A375 (cell line): ENCODE results near the gene RNF38.

- RAMPAGE, long total RNA = no peak
Observed at GRCh38 chr9:36166494-36167047, 2.6 kb upstream of the CCIN start.

DNA sequence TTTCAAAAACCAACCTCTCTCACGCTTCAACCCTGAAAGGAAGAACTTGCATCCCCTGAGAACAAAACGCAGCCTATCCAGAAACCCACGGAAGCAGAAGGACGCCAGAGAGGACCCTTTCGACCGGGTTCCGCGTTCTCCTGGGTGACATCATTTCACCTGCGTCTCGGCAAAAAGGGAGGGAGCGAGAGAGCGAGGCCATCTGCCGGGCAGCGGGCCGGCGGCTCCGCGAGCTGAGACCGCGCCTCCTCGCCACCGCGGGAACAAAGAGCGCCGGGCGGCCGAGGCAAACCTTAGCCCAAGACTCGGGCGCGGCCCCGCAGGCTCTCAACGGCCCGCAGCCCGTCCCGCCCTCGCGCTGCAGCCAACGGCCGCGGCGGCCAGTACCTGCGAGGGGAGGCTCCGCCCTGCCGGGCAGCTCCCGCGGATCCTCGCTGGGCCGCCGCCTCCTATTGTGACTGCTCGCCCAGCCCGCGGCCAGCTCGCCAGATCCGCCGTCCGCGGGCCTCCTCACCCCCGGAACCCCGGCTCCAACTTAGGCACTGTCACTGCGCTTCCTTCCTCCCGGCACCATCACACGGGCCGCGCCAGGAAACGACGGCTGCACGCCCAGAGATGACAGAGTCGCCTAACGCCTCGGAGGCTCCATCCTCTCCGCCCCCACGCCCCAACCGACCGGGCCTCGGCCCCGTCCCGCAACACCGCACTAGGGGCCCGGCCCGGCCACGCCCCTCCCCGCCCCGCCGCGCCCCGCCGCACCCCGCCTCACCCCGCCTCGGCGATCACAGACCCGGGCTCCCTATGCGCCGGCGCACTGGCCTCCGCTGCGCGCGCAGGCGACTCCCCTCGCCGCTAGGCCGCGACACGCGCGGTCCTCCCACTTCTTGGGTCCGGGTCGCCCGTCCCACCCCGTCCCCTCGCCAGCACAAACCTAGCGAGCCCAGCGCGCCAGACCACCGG is at the start of gene RNF38:
TSS of gene RNF38 (minus strand) at position 103 of the 960 bp plus-strand sequence.
- RAMPAGE, long total RNA = no peak

DNA sequence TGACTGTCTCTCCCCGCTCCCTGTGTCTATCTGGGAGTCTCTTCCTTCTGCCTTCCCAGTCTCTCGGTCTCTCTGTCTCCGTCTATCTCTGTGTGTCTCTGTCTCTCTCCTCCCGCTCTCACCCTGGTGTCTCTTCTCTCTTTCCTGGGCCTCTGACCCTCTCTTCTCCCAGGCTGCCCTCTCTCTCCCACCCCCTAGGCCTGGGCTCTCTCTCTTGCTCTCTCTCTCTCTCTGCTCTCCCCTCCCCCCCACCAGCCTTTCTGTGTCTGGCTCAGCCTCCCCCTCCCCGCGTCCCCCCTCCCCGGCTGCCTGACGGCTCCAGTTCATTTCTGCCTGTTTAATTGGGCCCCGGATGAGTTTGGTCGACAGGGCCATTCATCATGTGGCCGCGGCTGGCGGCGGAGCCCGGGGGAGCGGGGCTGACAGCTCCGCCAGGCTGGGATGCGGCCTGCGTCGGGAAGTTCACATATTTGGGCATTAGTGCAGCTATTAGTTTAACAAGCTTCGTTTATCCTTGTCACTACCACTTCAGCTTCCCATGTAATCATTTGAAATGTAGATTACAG is 215.2 kb downstream of the PAX5 start:
- RAMPAGE, long total RNA = no peak

DNA sequence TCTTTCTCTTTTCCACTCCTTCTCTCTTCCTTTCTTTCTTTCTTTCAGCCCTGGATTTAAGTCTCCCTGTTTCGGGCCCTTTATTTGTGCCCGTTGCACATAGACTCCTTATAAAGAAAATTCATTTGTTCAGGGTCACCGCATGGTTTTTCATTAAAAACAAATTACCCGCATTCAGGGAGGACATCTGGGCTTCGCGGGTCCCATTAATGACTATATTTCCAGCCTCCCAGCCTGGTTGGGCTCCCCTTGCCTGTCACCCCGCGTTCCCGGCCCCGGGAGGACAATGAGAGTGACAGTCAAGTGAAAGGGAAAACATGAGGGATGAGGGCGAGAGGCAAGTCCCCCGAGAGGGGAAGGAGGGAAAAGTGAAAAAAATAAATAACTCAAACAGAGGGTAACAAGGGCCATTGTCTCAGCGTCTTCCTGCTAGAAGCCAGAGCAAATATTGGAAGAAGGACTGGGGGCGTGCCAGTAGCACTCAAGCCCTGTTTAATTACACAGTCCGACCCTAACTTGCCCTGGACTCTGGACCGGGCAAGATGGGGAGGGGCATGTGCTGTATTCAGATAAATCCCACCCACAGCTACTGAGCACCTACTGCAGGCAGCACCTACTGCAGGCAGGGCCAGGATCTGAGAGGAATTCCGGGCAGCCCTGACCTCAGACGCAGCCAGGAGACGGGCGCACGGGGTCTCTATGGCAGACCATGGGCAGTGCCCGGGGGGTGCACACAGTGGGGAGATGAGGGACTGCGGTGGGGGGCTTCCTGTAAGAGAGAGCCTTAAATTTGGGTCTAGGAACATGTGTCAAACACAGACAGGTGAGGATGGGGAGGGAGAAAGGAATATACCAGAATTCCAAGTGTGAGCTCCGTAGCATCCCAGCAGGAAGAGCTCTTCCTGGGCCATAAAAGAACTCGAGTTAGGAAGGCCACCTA is 166.1 kb downstream of the PAX5 start:
- RAMPAGE, long total RNA = no peak

DNA sequence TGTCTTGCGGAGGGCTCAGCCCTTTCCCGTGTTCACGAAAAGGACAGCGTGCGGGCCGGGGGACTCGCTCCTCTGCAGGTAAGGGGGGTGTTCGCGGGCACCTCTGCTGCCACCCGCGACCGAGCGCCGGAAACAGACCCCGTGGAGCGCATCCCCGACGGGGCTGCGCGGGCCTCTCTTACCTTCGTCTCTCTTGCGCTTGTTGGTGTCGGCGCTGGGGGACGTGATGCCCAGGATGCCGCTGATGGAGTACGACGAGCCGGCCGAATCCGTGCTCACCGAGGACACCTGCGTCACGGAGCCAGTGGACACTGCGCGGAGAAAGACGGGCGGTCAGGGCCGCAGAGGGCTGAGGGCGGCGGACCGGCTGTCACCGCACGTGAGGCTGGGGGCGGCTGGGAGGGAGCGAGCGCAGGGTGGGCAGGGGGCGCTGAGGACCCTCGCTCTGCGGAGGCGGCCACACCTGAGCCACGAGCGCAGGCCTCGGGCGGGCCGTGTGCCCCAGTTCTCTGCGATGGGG is 31.5 kb downstream of the PAX5 start:
- RAMPAGE, long total RNA = no peak

GRCh38 chr9:37083735-37084494 is 36.5 kb upstream of the ZCCHC7 start:
- RAMPAGE, long total RNA = no peak

- RAMPAGE, long total RNA = no peak
Observed at GRCh38 chr9:37149497-37150841, 29.6 kb downstream of the ZCCHC7 start.

DNA sequence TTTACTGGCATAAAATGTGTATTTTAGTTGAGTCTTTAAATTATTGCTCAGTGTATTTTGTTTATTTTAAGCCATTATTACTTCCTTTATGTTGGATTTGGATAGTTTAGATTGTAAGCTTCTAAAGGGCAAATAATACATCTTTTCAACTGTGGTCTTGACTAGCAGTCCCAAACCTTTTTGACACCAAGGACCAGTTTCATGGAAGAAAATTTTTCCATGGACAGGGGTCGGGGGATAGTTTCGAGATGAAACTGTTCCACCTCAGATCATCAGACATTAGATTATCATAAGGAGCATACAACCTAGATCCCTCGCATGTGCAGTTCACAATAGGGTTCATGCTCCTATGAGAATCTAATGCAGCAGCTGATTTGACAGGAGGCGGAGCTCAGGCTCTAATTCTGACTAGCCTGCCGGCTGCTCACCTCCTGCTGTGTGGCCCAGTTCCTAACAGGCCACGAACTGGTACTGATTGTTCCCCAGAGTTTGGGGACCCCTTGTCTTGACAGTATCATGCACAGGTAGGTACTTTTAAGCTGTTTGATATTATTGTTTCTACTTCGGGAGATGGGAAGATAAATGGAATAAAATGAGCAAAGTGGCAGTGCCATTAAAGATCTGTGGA is 66.8 kb downstream of the ZCCHC7 start:
- RAMPAGE, long total RNA = no peak

DNA sequence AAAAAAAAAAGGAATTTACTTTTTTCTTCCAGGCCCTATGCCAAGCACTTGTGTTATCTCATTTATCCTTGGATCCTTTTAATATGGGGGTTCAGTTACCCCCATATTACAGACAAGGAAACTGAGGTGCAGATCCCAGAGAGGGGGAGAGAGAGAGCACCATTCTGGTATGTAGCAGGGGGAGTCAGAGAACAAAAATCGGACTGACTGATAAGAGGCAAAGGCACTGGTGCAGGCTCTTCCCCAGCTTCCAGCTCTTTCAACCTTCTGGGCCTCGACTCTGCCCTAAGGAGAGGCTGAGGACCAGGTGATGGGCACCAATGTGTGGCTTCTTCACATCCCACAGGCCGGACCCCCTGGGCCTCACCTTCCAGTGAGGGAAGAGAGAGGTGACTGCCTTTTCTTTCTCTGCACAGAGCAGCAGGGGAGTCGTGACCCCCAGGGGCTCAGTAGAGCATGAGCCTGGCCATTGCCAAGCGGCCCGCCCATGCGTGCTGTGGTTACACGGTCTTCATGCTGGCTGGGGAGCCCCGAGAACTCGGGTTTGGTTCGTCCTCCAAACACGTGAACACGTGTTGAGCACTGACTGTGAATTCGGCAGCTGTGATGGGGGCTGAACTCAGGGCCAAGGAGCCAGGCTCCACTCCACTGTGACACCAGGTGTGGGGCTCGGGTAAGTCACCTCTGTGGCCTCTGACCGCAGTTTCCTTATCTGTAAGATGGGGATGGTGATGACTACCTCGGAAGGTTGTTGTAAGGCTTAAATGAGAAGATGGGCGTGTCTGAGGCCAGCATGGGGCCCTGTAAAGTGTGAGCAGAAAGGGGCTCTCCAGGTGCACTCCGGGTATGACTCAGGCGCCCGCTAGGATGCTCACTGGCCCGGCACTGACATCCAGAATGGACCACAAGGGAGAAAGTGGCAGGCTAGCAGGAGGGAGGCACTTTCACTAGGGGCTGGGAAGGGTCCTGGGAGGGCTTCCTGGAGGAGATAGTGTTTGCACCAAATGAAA is 13.5 kb upstream of the GRHPR start:
- RAMPAGE, long total RNA = no peak

GRCh38 chr9:37486392-37487621 is 1.1 kb downstream of the POLR1E start:
- RAMPAGE, long total RNA = no peak

DNA sequence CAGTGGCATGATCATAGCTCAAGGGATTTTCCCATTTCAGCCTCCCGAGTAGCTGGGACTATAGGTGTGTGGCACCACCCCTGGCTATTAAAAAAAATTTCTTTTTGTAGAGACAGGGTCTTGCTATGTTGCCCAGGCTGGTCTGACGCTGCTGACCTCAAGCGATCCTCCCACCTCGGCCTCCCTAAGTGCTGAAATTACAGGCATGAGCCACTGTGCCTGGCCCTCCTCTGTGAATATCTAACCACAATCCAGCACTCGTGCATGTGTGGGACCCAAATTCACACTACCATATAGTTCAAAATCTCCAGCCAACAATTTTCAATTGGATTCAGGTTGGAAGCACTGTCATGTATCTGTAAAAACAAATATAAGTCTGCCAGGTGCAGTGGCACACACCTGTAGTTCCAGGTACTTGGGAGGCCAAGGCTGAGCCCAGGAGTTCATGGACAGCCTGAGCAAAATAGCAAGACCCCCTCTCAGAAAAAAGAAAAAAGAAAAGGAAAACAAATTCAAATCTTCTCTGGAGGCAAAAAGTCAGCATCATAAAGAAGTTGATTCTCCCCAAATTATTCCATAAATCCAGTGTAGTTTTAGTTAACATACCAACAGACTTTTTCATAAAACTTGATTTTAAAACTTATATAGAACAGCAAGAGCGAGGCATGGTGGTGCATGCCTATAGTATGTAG is 27.5 kb downstream of the DCAF10 start:
- RAMPAGE, long total RNA = no peak

GRCh38 chr9:37916213-37917016 is 12.5 kb upstream of the SLC25A51 start:
- RAMPAGE, long total RNA = no peak

DNA sequence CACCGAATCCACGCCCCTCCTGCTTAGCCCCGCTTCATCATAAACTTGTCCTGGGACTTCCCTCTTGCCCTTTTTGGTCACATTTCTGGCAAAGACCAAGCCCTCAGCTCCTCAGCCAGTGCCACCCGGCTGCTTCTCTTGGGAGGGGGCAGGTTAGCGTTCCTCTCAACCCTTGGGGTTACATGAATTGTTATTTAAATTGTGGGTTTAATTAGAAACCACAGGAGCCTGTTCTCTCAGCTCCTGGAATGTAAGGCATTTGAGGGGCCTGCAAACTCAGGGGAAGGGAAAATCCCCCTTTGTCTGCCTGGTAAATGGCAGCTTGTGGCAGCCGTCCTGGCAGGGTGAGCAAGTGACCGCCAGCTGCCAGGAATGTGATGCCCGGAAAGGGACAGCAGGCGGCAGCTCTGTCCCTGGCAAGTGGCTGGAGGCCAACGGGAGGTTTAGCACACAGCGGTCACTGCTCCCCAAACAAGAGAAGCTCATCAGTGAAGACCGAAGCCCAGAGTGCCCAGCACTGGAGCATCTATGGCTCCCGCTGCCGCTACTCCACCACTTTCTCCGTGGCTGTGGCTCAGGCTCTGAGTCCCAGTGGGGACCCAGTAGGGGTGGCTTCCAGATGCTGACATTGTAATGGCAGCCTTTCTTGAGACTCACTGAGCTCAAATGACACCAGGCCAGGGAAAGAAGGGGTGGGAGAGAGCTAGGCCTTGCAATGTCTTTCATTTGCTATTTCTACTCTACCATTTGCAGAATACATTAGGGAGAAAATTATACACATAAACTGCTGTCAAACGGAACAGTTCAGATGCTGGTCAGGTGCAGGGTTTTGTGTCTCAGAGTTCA is 51.7 kb downstream of the SHB start:
- RAMPAGE, long total RNA = no peak

DNA sequence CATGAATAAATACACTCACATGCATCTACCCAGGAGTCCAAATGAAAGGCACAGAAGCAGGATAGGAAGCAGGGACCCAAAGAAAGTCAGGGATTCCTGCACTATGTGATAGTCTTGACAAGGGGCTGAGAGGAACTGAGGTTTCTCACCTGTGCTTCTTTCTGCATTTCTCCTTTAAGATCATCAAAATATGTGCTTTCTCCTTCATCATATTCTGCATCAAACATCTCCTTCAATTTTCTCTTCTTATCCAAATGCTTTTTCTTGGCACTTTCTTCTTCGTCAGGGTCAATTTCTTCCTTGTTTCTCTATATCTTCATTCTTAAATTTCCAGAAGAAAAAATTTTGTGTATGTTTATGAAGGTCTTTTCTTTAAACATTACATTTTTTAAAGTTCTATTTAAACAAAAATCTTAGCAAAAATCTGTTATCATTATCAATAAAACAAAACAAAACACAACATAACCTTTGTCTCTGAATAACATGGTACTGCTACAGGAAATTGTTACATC is 550.4 kb downstream of the FOXD4L6 start:
- RAMPAGE, long total RNA = no peak

- RAMPAGE, long total RNA = no peak
Observed at GRCh38 chr9:40926090-40927003, 202.1 kb downstream of the FOXD4L6 start.

DNA sequence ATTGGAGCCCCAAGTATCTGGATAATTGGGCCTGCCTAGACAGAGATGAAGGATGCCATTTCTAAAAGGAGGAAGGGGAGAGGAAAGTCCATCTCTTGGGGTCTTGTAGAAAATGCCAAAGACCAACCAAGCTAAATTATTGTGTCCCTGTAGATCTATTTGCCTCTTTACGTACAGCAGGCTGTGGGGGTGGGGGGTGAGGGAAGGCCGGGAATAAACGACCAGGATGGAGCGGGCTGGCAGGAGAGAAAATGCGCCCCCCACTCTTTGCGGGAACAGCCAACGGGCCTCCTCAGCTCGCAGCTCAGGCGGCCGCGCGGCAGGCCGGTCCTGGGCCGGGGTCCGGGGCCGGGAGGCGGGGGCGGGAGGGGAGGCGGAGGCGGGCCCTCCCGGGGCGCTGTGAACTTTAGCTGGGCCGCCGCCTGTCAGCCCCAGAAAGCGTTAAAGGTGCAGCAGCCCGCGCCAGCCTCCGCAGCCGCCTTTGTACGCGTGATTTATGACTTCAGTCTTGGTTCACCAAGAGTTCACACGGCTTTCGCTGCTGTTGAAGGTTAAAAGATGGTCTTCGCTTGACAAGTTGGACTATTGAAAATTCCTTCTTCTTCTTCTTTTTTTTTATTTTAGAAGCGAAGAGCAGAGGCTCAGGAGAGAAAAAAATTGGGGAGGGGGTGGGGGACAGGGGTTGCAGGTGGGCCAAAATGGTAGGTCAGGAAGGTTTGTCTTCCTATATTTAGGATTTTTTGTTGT is 466.0 kb upstream of the ZNG1F start:
- RAMPAGE, long total RNA = no peak

DNA sequence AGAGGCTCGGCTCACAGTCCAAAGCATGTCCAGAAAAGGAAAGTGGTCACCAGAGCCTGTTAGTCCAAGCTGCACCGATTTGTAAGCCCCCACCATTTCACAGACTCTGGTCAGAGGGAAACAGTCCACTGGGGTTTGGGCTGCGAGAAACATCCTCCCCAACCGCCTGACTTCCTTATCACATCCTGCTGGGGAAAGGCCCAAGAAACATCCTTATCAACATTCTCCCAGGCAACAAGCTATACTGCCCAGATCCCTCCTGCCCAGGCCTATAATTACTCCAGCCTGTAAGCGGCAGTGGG is 388.0 kb downstream of the CNTNAP3B start:
- RAMPAGE, long total RNA = no peak

DNA sequence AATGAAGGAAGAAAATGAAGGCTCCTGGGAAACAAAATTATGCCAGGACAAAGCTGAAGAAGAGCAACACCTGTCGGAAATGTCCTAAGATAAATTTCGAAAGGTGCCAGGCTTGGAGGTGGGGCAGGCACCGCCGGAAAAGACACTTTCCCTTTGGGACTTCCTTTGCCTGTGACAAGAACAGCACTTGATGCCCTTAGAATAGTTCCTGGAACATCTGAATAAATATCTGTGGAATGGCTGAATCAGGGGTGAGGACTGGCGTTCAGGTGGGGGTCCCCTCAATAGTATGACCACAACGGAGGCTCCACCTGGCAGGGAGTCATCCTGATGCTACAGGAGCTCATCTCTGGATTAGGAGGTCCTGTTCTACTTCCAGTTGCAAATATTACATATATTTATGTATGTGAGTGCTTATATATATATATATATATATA is 608.6 kb downstream of the SPATA31A6 start:
- RAMPAGE, long total RNA = no peak

- RAMPAGE, long total RNA = no peak
Observed at GRCh38 chr9:61555059-61555345, 365.2 kb downstream of the SPATA31A7 start.

DNA sequence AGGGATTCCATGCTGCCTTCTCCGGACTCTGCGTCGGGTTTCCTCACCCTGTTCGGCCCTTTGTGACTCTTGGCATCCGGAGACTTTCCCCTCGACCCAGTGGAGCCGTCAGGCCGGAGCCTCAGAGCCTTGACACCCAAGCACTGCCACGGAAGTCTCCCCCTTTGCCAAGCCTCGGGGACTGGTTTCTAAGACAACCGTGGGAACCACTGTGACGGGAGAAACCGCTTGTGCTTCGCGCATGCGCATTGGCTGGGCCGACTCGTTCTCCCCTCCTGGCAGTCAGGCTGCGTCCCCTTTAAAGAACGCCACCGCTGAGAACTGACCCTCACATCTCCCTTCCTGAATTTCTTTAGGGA is 672.7 kb downstream of the SPATA31A7 start:
- RAMPAGE, long total RNA = no peak